Foreskin fibroblast (primary cell): ENCODE measurements around a stretch of chr7.

- RRBS: no CpG with 5 or more reads among the region's 17 CpGs
These were observed 157.3 kb upstream of the FAM20C start for GRCh38 chr7:34780-35776.

DNA sequence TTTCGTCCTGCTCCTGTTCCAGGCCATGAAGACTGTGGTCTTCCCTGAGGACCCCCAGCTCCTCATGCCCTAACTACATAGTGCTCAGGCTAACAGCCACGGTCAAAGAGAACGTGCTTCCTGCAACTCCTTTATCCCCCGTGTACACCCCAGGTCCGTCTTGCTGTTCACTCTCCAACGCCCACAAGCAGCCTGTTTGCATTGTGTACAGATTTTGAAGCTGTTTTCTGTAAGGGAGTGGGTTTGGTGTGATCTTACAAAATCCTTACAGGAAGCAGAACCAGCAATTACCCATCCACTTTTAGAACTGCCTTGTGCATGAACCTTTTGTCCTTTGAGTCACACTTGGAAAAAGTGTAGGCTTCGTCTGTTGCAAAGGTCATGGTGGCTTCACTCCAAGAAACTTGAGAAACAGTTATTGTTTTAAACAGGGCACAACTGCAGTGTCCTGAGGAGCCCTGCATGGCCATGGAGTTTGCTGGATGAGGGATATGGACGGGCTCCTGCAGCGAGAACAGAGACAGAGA, 76.9 kb upstream of the FAM20C start:
- RRBS: no CpG with 5 or more reads among the region's 9 CpGs

DNA sequence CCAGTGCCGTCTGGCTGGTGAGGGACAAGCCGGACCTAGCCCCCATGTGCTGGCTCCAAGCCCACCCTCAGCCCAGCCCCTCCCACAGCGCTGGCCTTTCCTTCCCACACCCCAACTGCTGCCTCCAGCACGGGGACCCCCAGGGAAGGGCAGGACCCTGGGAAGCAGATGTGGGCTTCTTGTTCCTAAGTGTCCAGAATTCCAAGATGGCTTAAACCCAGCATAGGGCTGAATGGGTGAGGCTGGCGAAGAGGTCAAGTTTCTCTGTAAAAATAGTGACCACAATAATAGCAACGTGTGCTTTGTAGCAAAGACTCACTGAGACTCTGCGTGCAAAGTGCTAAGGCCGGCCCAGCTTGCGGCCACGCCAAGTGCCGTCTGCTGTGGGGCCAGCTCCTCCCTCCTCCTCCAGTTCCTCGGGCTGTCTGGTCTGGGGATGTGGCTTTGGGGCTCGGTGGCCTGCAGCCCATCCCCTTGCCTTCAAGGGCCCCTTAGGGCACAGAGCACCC, 7.8 kb upstream of the FAM20C start:
- RRBS: no CpG with 5 or more reads among the region's 13 CpGs

DNA sequence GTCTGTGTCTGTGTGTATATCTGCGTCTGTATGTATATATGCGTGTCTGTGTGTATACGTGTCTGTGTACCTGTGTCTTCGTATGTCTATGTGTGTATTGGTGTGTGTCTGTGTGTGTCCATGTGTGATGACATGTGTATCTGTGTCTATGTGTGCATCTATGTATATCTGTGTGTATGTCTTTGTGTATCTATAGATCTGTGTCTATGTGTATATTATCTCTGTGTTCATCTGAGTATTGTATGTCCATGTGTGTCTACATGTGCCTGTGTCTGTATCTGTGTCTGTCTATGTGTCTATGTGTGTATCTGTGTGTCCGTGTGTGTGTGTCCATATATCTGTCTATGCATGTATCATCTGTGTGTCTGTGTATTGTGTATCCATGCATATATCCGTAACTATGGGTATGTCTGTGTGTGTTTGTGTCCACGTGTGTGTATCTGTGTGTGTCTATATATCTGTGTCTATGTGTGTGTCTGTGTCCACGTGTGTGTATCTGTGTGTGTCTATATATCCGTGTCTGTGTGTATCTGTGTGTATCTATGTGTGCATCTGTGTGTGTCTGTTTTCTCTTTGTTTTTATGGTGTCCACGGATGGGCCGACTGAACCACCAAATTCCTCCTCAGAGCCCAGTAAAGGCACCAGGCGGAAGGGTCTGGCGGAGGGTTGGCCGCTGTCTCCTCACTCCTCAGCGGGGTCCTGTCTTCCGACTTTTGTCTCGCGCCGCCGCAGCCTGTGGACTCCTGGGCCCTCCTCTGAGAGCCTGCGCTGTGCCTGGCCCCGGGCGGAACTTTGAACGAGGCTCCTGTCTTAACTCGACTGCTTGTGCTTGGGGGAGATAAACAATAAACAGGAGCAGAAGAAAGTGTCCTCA, 2.5 kb upstream of the FAM20C start:
- RRBS: no CpG with 5 or more reads among the region's 25 CpGs

DNA sequence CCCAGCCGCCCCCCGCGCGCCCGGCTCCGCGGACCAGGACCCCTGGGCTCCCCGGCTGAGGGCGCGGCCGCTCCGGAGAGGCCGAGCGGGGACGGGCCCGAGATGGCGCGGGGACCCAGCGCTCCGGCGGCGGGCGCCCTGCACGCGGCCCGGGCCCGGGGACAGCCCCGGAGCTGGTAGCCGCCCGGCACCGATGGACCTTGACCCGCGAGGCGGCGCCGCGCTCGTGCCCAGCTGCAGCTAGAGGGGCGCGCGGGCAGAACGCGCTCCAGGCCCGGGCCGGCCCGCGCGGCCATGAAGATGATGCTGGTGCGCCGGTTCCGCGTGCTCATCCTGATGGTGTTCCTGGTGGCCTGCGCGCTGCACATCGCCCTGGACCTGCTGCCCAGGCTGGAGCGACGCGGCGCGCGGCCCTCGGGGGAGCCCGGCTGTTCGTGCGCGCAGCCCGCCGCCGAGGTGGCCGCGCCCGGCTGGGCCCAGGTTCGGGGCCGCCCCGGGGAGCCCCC, 588 bp downstream of the FAM20C start:
- RRBS: 1% methylated on average over 51 of the region's 75 CpGs

- RRBS: 53% methylated on average over 10 of the region's 35 CpGs
These were observed 3.2 kb downstream of the FAM20C start for GRCh38 chr7:195476-196025.

- RRBS: no CpG with 5 or more reads among the region's 14 CpGs
These were observed 8.0 kb downstream of the FAM20C start for GRCh38 chr7:200383-200837.

DNA sequence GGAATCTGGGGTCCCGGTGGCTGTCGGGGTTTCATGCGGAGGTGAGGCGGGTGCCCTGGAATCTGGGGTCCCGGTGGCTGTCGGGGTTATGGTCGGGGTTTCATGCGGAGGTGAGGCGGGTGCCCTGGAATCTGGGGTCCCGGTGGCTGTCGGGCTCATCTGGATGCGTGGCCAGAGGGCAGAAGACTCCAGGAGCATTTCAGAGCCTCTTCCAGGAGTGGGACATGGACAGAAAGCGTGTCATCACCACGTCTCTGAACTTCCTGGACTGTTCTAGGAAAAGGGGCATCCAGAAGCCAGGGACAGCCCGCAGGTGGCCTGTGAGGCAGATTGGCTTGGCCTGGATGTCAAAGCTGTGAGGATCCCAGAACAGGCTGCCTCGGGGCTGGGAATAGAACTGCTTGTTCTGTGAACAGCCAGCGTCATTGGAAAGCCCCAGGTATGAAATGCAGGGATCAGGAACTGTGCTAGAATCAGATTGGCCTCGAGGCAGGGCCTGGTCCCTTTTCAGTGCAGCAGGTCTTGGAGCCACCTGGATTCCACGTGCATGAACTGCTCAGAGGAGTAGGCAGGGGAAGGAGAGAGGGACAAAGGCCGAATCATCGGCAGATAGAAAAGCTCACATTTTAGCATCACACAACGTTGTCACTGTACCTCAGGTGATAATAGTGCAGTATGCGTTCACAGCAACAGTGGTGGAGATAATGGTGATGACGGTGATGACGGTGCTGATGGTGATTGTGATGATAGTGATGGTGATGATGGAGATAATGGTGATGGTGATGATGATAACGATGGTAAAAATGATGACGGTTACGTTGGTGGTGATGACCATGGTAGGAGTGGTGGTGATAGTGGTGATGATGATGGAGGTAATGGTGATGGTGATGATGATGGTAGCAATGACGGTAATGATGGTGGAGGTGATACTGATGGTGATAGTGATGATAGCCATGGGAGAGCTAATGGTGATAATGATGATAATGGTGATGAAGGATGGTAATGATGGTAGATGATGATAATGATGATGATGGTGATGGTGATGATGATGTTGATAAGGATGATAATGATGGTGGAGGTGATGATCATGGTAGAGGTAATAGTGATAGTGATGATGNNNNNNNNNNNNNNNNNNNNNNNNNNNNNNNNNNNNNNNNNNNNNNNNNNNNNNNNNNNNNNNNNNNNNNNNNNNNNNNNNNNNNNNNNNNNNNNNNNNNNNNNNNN, 44.8 kb downstream of the FAM20C start:
- RRBS: no CpG with 5 or more reads among the region's 29 CpGs

DNA sequence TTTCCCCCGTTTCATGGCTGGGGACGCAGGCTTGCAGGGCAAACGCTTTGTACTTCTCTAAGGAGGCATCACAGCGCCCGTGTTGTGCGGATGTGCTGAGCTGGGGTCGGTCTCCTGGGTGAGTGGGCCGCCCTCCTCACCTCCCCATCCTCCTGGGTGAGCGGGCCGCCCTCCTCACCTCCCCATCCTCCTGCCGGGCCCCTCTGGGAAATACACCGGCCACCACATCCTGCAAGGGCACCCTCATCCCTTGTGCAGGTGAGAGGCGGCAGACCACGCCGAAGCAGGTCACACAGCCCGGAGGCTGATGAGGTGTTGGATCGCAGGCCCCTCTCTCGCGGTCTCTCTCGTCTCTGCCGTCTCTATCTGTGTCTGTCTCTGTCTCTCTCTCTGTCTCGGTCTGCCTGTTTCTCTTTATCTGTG, 30.9 kb upstream of the FOXL3 start:
- RRBS: 84% methylated on average over 5 of the region's 22 CpGs

GRCh38 chr7:329974-330399, 40.0 kb downstream of the FOXL3 start:
- RRBS: no CpG with 5 or more reads among the region's 13 CpGs

DNA sequence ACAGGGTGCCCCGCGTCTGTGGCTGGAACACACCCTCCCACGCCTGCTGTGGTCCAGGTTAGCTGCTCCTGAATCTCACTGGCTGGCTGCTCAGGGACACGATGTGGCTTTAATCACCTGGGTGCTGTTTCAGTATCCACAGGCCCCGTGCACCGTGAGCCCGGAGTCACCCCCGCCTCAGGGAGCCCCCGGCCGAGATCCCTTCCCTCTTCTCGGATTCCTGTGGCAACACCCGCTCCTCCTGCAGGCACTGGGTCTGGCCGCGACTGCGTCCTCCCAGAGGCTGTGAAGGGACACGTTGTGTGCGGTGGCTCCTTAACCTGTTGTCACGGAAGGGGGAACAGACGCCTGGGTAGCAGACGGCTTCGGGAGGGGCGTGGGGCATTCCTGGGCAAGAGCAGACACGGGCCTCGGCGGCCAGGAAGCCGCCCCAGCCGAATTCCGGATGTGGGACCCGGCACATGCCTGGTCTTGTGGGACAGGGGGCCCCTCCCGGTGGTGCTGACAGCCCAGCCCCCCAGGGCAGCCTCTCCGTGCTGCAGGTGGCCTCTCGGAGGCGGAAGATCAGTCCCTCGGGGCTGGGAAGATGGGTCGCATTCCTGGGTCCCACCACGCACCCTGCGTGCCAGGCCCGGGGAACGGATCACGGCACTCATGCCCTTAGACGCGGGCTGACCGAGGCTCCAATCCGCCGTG, 79.0 kb downstream of the FOXL3 start:
- RRBS: 90% methylated on average over 7 of the region's 45 CpGs

DNA sequence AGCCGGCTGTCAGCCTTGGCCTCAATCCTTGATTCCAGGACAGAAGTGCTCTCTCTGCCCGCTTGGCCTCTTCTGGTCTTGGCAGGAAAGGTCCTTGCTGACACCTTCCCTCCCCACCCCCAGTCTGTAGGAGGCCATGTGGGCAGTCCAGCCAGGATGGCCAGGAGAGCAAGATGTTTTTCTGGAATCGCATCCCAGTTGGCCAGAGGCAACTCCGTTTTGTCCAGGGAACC, 101.0 kb downstream of the PDGFA start:
- RRBS: no CpG with 5 or more reads among the region's 4 CpGs

GRCh38 chr7:494189-494883, 25.3 kb downstream of the PDGFA start:
- RRBS: 79% methylated on average over 27 of the region's 44 CpGs

GRCh38 chr7:517073-517798, 2.4 kb downstream of the PDGFA start:
- RRBS: 2% methylated on average over 52 of the region's 81 CpGs

DNA sequence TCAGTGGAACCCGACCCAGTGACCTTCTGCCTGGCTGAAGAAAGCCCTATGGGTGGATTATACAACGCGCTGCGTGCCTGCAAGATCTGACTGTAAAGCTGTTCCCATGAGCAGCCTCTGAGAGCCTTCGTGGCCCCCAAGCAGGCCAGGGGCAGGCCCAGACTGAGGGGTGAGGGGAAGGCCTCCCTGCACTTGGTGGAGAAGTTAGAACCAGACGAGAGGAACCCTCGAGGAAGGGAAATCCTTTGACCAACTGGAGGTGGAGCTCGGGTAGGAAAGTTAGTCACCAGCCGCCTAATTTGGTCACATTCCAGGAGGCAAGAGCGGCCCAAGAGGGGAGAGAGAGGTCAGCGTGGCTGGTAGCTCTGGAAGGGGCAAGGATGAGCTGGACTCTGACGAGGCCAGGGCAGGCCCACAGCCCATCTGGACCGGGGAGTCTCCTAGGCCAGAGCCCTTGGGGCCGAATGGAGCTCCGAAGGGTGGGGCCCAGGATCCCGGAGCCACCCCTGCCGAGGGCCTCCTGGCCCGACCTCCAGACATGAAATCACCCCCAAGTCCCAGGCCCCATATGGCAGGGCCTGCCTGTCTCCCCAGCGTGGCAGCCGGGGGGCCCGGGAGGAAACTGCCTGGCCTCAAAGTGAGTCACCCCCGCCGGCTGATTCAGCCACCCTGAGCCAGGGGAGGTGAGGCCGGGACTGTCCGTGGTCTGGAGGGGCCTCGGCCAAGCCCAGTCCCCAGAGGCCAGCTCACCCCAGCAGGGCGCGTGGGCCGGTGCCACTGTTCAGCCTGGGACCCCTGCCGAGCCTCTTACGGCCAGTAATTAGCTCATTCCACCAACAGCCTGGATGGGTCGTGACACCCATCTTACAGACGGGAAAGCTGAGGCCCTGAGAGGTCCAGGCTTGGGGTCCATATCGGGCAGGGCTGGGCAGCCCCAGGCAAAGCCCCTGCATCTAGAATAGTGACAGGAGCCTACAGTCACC, 23.4 kb upstream of the PDGFA start:
- RRBS: 11% methylated on average over 14 of the region's 34 CpGs

DNA sequence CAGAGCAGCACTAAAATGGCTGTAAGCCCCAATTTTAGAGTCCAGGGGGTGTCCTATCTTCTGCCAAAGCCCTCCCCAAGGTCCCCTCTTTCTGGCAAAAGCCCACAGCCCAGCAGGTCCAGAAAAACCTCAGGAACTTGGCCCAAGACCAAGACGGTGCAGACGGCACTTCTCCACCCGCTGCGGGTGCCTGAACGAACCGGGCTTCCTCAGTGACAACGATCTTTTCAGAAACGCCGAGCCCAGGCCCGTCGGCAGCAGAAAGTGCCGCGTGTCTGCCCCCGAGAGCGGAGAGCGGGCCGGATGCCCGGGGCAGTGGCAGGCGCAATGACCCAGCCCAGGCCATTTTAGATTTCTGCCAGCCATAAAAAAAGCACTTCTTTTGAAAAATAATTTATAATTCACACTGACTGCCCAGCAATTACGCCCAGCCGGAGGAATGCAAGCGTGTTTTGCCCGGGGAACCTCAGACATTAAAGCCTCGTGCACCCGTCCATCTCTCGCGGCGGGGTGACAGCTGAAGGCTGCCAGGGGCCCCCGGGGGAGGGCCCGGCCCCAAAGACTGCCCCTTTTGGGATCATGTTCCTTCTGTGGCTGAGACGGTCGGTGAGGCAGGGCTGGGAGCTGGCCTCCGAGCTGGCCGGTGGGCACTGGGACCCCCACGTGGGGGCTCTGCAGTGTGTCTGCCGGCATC, 71.1 kb upstream of the PDGFA start:
- RRBS: 54% methylated on average over 12 of the region's 36 CpGs

DNA sequence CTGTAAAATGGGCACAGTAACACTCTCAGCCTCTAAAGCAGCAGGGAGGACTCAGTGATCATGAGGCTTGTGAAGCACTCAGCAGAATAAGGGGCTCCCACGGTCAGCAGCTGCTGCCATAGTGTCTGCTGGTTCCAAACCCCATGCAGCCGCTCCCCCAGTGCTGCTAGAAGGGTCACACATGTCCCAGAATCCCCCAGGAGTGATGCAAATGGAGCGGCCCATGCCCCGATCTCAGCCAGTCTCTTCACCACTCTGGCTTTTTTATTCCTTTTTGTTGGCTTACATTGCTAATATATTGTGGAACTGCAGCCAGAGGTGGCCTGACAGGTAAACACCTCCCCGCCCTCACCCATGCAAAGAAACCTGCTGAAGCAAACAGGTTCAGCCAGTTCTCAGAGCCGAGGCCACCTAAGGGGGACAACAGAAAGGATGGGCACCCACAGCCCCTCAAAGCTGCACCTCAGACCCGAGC, 102.2 kb upstream of the PDGFA start:
- RRBS: no CpG with 5 or more reads among the region's 7 CpGs

- RRBS: no CpG with 5 or more reads among the region's 23 CpGs
These were observed 2.7 kb upstream of the PRKAR1B start for GRCh38 chr7:729552-730394.

- RRBS: 3% methylated on average over 4 of the region's 32 CpGs
These were observed 15.0 kb upstream of the SUN1 start for GRCh38 chr7:817195-817764.

DNA sequence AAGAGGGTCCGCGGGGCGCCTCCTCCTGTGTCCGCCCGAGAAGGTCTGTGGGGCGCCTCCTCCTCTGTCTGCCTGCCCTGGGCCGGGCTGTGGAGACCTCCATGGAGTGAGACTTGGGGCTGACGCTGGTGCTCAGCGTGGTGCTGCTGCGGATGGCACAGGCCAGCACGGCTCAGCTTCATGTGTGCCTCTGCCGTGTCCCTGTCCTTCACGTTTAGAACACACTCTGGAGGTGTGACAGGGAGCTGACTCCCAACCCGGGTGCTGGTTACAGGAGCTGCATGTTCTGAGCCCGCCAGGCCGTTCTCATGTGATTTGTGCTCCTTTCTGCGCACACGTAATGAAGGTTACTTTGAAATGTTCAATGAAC, 20.5 kb upstream of the GET4 start:
- RRBS: no CpG with 5 or more reads among the region's 18 CpGs